Iris pigment epithelial cell (primary cell): ENCODE measurements around the genes FGR, IFI6, ATP5IF1 and TRNAU1AP.

DNA sequence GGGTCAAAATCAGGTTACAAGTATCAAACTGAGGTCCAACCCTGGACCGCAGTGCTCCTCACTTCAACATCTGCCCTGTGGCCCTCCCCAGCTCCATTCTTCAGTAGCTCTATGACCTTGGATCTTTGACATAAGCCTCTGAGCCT, 4.3 kb downstream of the FGR start:
- RRBS: no CpG with 5 or more reads among the region's 1 CpG

GRCh38 chr1:27634945-27635436, at the start of gene FGR:
Gene FGR (minus strand): TSS chr1:27635185.
- RRBS: 35% methylated on average over 4 of the region's 32 CpGs

- RRBS: no CpG with 5 or more reads among the region's 3 CpGs
These were observed 13.7 kb upstream of the FGR start for GRCh38 chr1:27648777-27649026.

DNA sequence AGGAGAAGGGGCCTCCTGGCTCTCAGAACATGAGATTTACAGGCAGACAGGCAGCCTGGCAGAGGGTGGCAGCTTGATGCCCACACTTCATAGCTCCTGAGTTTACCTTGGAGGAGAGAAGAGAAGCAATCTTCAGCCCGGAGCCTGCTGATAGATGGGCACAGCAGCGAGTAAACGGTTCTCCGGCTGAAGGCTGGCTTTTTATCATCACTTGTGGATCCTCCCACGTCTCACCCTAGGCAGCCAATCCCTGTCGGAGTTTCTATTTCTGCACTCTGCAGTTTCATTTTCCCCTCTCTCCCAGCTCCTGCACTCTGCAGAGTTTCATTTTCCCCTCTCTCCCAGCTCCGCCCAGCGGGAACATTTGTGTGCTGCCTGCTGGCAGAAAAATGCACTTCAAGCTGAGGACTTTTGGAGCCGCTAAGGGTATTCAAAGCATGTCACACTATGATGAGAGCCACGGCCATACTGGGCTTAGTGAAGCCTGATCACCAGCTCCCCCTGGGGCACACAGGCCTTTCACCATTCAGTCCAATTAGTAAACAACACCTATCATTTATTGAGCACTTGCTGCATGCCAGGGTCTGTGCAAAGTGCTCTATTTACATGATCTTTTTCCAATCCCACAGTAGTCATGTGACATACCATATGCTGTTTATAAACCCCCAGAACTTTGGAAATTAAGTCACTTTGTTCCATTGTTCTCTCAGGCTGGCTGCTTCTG, at the start of gene IFI6:
TSS of gene IFI6 (minus strand) at position 176 of the 724 bp plus-strand sequence.
- RRBS: 7% methylated on average over 2 of the region's 10 CpGs

DNA sequence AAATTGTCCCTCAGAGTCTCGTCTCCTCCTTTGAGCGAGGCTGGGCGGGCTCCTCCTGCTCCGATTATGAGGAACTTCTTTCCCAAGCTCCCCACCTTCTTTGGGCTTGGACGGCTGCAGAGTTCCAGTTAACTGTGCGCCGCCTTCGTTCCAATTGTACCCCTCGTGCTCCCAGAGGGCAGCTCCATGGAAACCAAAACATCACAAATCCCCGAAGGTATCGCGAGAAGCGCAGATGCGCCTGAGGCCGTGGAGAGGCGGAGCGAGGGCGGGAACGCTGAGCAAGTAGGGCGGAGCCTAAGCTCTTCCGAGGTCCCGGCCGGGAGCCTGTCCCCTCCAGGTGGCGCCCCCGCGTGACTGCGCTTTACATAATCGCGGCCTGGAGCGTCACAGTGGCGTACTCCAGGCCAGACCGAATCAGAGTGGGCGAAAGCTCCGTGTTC, 317 bp upstream of the FAM76A start:
- RRBS: no CpG with 5 or more reads among the region's 34 CpGs

GRCh38 chr1:27850317-27850737, 19.7 kb downstream of the PPP1R8 start:
- RRBS: no CpG with 5 or more reads among the region's 2 CpGs

DNA sequence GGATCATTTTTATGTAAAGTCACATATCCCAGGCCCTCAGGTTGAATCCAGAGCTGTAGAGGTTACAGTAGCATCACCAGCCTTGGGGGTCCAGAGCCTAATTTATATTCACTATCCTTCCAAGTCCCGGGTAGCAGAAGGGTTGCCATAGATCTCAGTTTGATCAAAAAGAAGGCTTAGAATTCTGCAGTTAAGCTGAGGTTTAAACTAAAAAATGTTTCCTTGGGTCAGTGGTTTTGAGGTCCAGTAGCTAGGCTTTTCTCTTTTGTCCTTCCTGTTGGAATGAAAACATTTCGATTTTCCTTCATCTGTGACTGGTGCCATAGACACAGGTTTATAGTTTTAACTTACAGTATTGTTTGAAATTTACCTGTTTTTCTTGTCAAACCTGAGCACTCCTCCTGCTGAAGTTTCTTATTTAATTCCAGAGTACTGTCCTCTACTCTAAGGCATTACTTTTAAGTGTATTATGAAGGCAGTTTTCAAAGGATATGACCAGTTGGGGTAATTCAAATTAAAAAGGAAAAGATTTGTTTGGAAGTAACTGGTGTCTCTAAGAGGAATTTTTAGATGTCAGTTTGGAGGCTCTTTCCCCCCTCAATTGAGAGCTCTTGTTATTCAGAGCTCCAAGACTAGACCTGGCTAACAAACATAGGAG, 20.3 kb downstream of the PPP1R8 start:
- RRBS: no CpG with 5 or more reads among the region's 2 CpGs

- RRBS: no CpG with 5 or more reads among the region's 6 CpGs
These were observed 13.4 kb upstream of the THEMIS2 start for GRCh38 chr1:27858967-27859252.

GRCh38 chr1:27993067-27993733, 33.4 kb downstream of the XKR8 start:
- RRBS: no CpG with 5 or more reads among the region's 5 CpGs

DNA sequence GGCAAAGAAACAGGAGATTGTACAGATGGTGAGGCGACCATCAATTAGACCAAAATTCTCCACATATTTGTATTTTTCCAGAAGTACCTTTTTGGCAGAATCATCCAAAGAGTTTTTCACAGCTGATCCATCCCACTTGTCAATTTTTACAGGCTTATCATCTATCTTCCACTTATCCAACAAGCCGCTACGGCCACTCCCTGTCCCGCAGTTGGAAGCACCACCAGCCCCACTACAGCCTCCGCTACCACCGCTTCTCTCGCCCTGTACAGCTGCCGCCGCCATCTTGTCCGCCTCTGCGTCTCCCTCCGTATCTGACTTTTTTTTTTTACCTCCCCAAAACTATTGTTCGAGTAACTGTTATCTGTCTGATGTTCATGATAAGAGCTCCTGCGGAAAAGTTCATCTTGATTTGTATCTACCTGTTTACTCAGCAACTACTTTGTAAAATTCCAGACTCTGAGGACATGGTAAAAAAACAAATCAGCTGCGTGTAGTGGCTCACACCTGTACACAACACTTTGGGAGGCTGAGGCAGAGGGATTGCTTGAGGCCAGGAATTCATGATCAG, 7.8 kb upstream of the EYA3 start:
- RRBS: no CpG with 5 or more reads among the region's 15 CpGs

DNA sequence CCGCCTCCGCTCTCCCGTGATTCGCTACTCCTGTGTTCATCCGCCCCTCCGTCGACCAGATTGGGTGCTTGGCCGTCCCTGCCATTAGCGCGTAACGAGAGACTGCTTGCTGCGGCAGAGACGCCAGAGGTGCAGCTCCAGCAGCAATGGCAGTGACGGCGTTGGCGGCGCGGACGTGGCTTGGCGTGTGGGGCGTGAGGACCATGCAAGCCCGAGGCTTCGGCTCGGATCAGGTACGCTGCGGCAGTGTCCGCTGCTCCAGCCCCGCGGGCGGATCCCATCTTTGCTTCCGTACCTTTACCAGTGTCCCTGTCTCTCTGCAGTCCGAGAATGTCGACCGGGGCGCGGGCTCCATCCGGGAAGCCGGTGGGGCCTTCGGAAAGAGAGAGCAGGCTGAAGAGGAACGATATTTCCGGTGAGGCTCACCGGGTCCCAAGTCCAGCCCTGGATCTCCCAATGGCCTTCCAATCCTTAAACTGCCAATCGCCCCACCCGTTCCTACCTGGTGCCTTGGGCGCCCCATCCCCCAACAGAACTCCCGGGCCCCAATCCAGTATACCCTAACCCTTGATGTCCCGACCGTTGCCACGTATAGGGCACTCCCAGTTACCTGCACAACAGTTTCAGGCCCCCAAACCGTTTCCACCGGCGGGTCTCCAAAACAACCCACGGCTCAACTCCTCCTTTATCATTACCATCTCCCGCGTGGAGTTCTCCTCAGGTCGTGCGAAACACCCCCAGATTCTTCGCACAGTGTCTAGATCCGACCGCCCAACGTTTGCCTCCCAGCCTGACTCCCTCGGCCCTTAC, at the start of gene ATP5IF1:
TSS of gene ATP5IF1 (plus strand) at position 87 of the 810 bp plus-strand sequence.
- RRBS: 8% methylated on average over 4 of the region's 62 CpGs

GRCh38 chr1:28290898-28291285, 31.6 kb downstream of the SESN2 start:
- RRBS: no CpG with 5 or more reads among the region's 3 CpGs

DNA sequence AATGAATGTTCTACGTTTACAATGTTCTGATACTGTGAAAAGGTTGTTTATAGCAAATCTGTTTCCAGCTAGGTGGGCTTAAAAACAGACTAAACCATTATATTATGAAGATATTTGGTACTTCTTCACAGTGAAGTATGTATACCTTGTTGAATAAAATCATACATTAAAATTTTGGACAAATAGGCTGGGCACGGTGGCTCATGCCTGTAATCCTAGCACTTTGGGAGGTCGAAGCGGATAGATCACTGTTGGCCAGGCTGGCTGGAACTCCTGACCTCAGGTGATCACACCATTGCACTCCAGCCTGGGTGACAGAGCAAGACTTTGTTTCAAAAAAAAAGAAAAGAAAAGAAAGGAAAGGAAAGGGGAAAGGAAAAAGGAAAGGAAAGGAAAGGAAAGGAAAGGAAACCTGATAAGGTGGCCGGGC, 57.8 kb upstream of the RCC1 start:
- RRBS: no CpG with 5 or more reads among the region's 5 CpGs

DNA sequence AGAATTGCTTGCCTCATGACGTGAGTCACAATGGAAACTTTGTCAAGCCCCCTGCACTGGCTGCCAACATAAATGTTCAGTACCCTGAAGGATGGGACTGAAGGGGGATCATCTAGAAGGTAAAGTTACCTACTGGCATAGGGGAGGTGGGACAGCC, 4.0 kb downstream of the RCC1 start:
- RRBS: no CpG with 5 or more reads among the region's 1 CpG

DNA sequence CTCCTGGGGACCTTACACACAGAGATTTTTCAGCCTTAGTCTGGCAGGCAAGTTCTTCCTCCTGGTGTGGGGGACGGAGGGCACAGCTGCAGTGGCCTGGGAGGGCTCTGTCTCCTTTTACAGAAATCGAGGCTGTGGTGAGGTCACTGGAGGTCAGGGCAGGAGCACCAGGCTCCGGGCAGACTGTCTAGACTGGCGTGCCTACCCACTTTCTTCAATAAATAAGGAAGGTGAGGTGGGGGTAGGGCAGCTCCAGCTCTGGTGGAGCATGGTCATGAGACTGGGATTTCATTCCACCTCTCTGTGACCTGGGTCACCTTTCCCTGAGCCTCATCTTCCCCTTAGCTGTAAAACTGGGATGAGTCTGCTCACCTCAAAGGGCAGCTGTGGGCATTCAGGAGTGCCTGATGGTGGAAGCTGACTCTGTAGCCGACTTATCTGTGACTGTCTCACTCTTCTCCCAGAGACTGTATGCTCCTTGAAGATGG, 14.4 kb downstream of the RCC1 start:
- RRBS: no CpG with 5 or more reads among the region's 5 CpGs

DNA sequence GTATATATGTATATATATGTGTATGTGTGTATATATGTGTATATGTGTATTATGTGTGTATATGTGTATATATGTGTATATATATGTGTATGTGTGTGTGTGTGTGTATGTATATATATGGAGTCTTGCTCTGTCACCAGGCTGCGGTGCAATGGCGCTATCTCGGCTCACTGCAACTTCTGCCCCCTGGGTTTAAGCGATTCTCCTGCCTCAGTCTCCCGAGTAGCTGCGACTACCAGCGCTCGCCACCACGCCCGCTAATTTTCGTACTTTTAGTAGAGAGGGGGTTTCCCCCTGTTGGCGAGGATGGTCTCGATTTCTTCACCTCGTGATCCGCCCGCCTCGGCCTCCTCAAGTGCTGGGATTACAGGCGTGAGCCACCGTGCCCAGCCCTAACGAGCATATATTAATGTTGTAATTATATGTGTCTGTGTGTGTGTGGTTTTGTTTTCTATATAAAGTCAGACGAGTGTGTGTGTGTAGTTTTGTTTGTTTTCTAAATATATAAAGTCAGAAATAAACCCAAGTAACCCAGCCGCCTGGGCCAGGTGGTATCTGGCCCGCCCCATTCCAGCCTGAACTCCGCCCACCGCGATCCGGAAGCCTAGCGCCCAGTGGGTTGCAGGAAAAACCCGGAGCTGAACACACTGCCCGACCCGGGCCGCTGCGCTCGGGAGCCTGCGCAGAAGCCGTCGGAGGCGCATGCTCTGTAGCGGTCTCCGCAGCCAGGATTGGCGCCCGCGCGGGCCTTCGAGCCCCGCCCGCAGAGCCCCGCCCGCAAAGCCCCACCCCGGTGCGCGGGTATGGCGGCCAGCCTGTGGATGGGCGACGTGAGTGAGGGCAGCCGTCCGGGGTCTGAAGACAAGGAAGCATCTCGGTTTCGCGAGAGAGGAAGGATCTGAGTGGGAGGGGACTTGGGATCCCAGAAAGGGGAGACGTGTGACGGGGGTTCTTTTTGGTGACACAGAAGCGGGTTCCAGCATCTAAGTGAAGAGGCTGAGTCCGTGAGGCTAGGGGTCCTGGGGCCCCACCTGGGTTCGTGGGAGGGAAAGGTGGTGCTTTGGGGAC, at the start of gene TRNAU1AP:
TSS of gene TRNAU1AP (plus strand) at position 778 of the 1,068 bp plus-strand sequence.
- RRBS: 1% methylated on average over 10 of the region's 65 CpGs

GRCh38 chr1:28580350-28580929, 11.6 kb upstream of the RAB42 start:
- RRBS: no CpG with 5 or more reads among the region's 5 CpGs

GRCh38 chr1:28594550-28595038, 2.5 kb downstream of the RAB42 start:
- RRBS: no CpG with 5 or more reads among the region's 8 CpGs

GRCh38 chr1:28640947-28641294, 1.9 kb downstream of the TAF12 start:
- RRBS: no CpG with 5 or more reads among the region's 6 CpGs

GRCh38 chr1:28881974-28882634, 32.3 kb upstream of the EPB41 start:
- RRBS: 98% methylated on average over 3 of the region's 13 CpGs